ENCODE measurements around a stretch of chr11.

DNA sequence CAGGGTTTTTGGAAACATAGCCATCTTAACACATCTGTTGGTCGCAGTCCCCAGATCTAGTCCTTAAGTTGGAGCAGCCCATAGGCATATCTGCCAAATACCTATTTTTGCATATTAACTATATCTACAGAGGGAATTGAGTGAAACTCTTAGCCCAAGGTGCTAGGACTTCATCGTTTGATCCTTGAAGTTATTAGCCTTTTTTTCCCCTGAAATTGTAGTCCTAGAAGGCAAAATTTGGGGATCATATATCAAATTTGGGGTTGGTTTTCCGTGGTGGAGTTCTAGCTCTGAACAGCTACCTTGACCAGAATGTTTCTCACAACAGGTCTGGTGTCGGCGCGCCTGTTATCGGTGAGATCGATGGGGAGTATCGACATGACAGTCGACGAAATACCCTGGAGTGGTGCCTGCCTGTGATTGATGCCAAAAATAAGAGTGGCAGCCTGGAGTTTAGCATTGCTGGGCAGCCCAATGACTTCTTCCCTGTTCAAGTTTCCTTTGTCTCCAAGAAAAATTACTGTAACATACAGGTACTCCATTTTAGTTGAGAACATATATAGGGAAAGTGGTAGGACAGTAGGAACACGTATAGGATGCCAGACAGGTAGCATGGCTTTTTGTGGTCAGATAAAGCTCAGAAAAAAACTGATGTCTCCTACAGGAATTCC lies 9.9 kb upstream of the PHLDB1 start:
- PRO-cap, 2 experiments = no peak in any of the 2 experiments

- PRO-cap, 2 experiments = no peak in any of the 2 experiments
Observed at GRCh38 chr11:118615192-118615876, 7.9 kb downstream of the PHLDB1 start.

GRCh38 chr11:118629556-118630216 lies 22.3 kb downstream of the PHLDB1 start:
- PRO-cap, 2 experiments = no peak in any of the 2 experiments

- PRO-cap, 2 experiments = no peak in any of the 2 experiments
Observed at GRCh38 chr11:118630919-118631703, 23.7 kb downstream of the PHLDB1 start.

DNA sequence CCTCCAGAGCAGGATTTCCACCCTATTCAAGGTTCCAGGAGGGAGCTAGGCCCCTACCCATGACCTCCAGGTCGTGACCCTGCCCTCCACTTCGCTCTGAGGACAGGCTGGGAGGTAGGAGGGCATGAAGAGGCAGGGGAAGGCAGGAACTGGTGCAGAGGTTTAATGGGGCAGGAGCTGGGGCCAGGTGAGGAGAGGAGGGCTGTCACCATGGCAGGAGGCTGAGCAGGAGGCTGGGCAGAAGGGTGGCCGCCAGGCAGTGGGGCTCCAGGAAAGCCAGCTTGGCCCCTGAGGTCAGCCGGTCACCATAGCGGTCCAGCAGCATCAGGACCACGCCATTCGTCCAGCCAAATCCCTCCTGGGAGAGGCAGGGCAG lies 21.4 kb downstream of the TREH start:
- PRO-cap, 2 experiments = no peak in any of the 2 experiments

- PRO-cap, 2 experiments = no peak in any of the 2 experiments
Observed at GRCh38 chr11:118868509-118869092, 15.1 kb upstream of the CXCR5 start.

GRCh38 chr11:118870100-118871264 lies 13.2 kb upstream of the CXCR5 start:
- PRO-cap, 2 experiments = peak in 2 of 2 experiments; most common plus-strand start chr11:118870280 (in 1); most common minus-strand start chr11:118870211 (in 2)

- PRO-cap, 2 experiments = no peak in any of the 2 experiments
Observed at GRCh38 chr11:118884587-118885395, 1.1 kb downstream of the CXCR5 start.

DNA sequence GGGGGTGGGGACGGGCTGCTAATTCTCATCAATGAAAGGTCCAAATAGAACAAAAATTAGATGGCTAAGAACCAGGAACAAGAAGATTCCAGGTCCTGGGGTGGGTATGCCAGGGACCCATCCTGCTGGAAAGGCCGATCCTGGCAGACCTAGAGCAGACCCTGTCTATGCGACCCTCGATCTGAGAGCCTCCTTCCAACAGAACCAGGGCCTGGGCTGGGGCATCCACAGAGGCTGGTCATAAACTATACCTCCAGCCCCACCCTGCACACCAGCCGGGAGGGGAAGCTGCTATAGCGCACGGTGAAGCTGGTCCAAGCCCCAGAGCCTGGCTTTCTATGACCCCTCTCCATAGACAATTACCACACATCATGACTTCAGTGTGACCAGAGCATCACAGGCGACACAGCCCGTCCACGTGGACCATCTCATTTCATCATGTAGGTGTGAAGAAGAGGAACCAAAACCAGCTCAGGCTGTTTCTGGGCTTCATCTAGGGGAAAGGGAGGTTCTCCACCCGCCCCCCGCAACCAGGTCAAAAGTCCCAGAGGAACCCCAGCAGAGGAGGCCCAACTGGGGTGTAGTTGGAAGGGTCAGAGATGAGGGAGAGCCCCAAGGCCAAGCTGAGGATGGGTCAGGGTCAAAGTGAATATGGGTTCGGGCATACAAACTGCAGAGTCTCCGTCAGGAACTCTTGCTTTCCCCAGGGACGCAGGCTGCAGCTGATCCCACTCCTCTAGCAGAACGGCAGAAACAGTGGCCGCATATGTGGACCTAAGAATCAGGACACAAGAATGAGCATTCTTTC lies 3.0 kb downstream of the CXCR5 start:
- PRO-cap, 2 experiments = no peak in any of the 2 experiments

DNA sequence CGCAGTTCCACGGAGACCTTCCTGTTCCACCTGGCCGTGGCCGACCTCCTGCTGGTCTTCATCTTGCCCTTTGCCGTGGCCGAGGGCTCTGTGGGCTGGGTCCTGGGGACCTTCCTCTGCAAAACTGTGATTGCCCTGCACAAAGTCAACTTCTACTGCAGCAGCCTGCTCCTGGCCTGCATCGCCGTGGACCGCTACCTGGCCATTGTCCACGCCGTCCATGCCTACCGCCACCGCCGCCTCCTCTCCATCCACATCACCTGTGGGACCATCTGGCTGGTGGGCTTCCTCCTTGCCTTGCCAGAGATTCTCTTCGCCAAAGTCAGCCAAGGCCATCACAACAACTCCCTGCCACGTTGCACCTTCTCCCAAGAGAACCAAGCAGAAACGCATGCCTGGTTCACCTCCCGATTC lies 10.1 kb downstream of the CXCR5 start:
- PRO-cap, 2 experiments = no peak in any of the 2 experiments

- PRO-cap, 2 experiments = no peak in any of the 2 experiments
Observed at GRCh38 chr11:118901444-118902756, 18.2 kb downstream of the CXCR5 start.

GRCh38 chr11:118907147-118908256 lies 18.2 kb downstream of the BCL9L start:
- PRO-cap, 2 experiments = no peak in any of the 2 experiments

DNA sequence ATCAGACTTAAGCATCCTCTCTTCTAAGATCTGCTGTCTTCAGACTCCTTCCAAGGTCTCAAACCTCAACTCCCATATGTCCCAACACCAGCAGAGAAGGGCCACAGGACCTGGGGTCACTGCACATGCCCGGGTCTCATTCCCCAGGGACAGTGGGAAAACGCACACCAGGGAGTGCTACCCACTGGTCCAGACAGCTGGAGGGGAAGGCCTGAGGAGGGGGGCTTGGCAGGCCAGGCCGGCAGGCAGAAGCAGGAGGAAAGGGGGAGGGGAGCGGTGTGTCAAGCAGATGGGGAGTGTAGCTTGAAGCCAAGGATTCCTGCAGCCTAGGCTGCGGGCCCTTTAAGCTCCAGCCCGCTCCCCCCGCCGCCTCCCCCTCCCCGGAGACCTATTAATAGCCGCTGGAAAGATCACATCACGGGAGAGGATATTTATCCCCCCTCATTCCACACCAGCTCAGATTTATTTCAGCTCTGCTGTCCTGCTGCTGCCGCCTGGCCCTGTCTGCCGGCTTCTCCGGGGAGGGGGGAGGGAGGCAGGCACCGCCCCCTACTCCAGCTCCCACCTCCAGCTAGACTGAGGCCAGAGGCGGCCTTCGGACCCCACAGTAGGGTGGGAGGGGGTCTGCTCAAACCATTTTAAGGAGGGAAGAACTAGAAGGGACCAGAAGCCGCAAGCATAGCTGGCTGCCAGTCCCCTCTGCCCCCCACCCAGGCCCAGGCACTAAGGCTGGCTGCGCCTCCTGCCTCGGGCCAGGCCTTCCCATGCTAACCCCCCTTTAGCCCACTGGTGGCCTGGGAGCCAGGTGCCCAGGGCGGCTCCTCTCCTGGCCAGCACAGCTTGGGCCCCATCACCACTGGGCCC lies 16.5 kb downstream of the BCL9L start:
- PRO-cap, 2 experiments = no peak in any of the 2 experiments

DNA sequence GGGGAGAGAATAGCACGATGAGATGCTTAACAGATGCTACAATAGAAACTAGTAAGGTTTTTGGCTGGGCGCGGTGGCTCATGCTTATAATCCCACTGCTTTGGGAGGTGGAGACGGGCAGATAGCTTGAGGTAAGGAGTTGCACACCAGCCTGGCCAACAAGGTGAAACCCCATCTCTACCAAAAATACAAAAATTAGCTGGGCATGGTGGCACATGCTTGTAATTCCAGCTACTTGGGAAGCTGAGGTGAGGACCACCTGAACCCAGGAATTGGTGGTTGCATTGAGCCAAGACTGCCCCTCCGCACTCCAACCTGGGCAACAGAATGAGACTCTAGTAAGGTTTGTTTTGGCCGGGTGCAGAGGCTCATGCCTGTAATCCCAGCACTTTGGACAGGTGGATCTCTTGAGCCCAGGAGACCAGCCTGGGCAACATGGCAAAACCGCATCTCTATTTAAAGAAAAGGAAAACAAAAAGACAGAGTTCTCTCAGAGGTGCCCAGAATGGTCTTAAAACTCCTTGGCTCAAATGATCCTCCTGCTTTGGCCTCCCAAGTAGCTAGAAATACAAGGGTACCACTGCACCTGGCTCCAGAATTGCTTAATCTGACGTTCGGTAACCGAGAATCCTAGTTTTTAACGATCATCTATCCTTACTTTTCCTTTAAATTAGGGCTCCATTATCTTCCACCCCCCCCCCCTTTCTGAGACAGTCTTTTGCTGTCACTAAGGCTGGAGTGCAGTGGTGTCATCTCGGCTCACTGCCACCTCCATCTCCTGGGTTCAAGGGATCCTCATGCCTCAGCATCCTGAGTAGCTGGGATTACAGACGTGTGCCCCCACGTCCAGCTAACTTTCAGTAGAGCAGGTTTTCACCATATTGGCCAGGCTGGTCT lies 2.0 kb downstream of the RPS25 start:
- PRO-cap, 2 experiments = no peak in any of the 2 experiments

- PRO-cap, 2 experiments = no peak in any of the 2 experiments
Observed at GRCh38 chr11:119018913-119019517, 449 bp downstream of the TRAPPC4 start.

- PRO-cap, 2 experiments = peak in 2 of 2 experiments; most common plus-strand start chr11:119029607 (in 2); most common minus-strand start chr11:119028643 (in 2)
Observed at GRCh38 chr11:119028515-119029707, 10.3 kb downstream of the TRAPPC4 start.

GRCh38 chr11:119030092-119031271 lies 11.9 kb downstream of the TRAPPC4 start:
- PRO-cap, 2 experiments = peak in 2 of 2 experiments; most common plus-strand start chr11:119030486 (in 1); most common minus-strand start chr11:119030836 (in 2)

DNA sequence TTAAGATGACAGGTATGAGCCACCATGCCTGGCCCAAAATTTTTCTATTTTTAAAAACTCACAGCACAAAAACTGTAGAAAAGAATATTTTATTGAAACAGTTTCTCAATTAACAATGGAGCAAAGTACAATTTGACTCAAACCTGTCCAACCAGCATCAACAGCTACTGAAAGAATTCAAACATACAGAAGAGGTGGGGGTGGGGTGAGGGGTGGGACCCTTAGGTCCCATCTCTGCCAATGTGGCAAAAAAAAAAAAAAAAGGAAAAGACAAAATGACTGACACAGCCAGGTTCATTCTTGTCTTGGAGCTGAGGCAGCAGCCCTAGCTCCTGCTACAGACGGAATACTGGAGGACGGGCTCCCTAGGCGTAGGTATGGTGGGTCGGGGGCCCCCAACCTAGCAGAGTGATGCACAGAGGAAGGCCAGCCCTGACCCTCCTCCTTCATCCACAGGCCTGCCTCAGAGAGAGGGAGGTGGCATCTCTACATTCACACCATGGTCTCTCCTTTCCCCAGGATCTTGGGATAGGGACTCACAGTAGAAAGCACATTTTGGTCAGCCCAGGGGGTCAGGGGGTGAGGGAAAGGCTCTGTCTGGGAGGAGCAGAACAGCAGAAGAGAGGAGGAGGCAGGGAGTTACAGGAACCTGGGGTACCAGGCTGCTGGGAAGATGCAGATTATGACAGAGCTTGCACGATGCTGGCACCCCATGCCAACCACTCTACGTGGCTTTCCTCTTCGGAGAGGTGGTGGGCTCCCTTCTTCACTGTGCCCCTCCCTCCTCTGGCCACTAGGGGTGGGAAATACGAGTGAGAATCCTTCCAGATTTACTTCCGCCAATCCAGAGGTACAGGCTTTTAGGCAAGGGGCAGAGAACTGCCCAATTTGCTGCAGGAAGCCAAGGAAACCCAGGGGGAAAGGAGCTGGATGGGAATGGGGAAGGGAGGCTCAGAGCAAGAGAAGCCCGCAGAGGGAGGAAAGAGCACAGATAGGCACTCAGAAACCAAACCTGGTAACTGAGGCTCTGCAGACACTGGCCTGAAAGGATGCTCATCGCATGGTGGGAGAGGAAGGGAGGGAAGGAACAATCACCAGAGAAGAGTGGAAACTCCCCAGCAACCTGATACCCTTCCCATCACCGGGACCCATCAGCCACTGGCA lies 12.5 kb downstream of the HYOU1 start:
- PRO-cap, 2 experiments = no peak in any of the 2 experiments

- PRO-cap, 2 experiments = no peak in any of the 2 experiments
Observed at GRCh38 chr11:119045350-119045865, 11.6 kb downstream of the HYOU1 start.

GRCh38 chr11:119095537-119095887 lies 247 bp upstream of the H2AX start:
- PRO-cap, 2 experiments = peak in 1 of 2 experiments; most common plus-strand start chr11:119095764 (in 1)

All from Metastatic Liver Carcinoma in the Adrenal Gland (tissue), 2 donors.